ENCODE results near the gene RNF32.

- RRBS = no CpG with 5 or more reads among the region's 67 CpGs
Observed at GRCh38 chr7:156640638-156641538, at the start of gene RNF32. Gene RNF32, plus strand, starts transcription at chr7:156640774.

- RRBS = 72% methylated on average over 2 of the region's 25 CpGs
Observed at GRCh38 chr7:156675172-156676052, 34.8 kb downstream of the RNF32 start.

GRCh38 chr7:157000033-157000406 lies 10.4 kb downstream of the MNX1 start:
- RRBS = 2% methylated on average over 13 of the region's 33 CpGs

- RRBS = 3% methylated on average over 12 of the region's 35 CpGs
Observed at GRCh38 chr7:157000458-157000994, 9.9 kb downstream of the MNX1 start.

DNA sequence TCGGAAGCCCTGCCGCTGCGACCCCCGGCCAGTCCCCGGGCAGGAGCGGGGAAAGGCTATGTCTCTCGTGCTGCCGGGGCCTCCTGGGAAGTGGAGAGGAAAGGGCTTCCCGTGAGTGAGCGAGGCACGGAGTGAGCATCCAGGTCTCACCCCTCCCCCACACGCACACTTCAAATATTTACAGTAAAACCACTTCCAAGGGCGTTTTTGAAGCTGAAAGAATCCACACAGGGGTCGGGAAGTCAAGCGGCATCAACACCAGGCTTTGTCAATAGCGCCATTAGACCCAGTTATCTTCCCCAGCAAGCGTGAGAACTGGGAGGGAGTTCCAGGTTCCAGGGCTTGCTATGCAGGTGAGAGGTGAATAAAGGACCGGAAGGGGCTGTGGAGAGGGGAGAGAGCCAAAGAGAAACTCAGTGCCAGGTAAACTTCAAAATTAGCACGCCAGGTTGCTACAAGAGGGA lies 1.2 kb upstream of the MNX1 start:
- RRBS = no CpG with 5 or more reads among the region's 19 CpGs

DNA sequence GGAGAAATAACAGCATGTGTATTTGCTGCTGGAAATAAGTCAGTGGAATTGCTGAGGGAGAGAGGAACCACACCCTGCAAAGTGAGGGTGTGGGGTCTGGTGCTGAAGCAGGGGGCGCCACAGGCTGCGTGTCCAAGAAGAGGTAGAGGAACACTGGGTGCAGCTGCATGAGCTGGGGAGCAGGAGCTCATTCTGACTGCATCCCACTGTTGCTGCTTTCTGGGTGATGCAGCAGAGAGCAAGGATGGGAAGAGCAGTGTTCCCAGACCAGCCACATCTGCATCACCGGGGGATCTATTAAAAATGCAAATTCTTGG lies 97.2 kb upstream of the DNAJB6 start:
- RRBS = no CpG with 5 or more reads among the region's 3 CpGs

GRCh38 chr7:157241009-157241678 lies 95.7 kb upstream of the DNAJB6 start:
- RRBS = no CpG with 5 or more reads among the region's 15 CpGs

DNA sequence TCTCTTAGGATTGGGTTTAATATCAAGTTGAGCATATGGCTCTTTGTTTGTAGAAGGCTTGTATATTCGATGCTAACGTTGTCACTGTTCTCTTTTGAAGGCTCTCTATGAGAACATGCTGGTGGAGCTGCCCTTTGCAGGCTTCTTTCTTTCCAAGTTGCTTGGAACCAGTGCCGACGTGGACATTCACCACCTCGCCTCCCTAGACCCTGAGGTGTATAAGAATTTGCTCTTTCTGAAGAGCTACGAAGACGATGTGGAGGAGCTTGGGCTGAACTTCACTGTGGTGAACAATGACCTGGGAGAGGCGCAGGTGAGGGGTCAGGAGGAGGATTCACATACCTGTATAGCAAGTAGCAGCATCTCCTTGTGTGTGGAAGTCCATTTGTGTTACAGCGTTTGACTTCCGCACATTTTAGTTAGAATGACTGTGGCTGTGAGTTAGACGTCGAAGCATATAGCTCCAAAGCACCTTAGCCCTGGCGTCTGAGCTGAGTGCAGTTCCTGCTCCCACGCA lies 88.5 kb upstream of the DNAJB6 start:
- RRBS = no CpG with 5 or more reads among the region's 14 CpGs

DNA sequence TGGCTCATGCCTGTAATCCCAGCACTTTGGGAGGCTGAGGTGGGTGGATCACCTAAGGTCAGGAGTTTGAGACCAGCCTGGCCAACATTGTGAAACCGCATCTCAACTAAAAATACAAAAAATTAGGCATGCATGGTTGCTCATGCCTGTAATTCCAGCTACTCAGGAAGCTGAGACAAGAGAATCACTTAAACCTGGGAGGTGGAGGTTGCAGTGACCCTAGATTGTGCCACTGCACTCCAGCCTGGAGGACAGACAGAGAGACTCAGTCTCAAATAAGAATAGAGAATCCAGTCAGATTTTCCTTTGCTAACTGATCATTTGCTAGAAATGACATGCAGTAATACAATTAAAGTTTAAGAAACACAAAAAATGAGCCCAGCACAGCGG lies 2.5 kb upstream of the DNAJB6 start:
- RRBS = no CpG with 5 or more reads among the region's 2 CpGs

DNA sequence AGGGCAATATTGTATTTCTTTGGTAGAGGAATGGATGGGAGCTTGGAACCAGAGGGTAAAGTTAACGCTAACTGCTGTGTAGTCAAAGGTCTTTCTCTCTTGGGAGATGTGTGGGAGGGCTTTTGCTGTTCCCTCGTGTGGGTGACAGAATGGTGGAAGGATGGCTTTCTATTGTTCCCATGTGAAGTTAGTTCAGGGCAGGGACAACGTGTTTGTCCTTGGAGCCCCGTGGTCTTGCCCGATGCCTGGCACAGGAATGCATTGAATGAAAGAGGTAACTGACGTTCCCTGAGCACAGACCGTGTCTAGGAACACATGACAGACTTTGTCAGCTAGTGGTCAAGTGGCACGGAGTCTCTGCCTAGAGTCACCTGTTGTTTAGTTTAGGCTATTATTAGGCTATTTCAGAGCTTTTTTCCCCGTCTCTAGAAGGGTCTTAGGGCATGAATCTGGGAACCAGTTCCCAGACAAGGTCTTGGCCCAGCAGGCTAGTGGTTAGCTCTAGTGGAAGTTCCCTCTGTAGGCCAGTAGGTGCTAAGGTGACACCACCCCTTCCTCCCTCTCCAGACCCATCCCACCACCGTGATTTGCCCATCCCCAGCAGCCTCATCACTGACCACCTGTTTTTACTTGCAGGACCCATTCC lies 21.2 kb downstream of the DNAJB6 start:
- RRBS = no CpG with 5 or more reads among the region's 10 CpGs

GRCh38 chr7:157365109-157365790 lies 28.4 kb downstream of the DNAJB6 start:
- RRBS = no CpG with 5 or more reads among the region's 12 CpGs

DNA sequence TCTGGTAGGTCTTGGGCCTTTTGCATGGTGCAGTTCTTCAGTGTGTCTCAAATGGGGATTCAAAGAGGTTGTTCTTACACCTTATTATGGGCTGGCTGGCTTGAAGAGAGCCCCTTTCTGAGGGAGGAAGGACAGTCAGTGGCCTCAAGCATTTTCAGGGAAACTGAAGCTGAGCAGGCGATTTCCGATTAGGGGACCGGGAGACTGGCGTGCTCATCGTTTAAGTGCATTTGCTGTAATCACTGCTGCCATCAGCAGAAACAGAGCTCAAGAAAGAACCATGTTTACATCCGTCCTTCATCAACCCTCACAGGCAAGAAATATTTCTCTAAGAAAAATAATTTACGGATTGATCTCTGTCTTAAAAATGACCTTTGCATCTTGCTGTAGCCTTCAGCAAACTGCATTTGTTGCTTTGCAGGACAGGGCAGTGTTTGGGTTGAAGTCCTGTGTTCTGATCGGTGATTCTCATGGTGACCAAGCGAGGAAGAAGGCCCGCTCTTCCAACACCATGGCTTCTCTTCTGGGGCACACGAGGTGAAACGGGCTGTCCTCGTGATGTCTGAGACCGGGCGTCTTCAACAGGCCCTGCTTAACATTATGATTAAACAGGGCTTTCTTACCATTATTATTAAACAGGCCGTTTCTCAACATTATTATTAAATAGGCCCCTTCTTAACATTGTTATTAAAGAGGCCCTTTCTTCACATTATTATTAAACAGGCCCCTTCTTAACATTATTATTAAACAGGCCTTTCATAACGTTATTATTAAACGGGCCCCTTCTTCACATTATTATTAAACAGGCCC lies 32.3 kb downstream of the DNAJB6 start:
- RRBS = no CpG with 5 or more reads among the region's 18 CpGs

GRCh38 chr7:157409654-157410191 lies 72.9 kb downstream of the DNAJB6 start:
- RRBS = 93% methylated on average over 8 of the region's 52 CpGs

DNA sequence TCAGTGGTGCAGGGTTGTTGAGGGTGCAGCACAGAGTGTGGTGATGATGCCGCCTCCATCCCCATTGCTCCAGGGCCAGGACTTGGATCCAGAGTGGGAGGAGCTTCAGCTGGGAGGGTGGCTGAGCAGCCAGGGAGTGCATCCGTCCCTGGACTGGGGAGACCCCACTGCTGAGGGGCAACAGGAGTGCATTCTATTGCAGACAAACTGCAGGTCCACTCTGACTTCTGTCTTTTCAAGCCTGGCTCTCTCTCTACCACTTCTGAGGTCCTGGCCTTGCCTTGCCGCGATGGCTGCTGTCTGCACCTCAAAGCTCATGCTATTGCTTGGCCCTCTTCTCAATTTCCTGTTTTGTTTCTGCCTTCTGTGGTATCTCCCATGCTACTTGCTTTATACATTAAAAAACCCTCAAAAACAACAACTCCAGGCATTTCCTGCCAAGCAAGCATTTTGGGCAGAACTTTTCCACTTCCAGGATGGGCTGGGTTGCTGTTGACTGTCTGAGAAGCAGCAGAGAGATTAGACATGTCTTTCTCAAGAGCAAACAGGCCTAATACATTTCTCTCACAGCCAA lies 134.8 kb downstream of the DNAJB6 start:
- RRBS = no CpG with 5 or more reads among the region's 4 CpGs

DNA sequence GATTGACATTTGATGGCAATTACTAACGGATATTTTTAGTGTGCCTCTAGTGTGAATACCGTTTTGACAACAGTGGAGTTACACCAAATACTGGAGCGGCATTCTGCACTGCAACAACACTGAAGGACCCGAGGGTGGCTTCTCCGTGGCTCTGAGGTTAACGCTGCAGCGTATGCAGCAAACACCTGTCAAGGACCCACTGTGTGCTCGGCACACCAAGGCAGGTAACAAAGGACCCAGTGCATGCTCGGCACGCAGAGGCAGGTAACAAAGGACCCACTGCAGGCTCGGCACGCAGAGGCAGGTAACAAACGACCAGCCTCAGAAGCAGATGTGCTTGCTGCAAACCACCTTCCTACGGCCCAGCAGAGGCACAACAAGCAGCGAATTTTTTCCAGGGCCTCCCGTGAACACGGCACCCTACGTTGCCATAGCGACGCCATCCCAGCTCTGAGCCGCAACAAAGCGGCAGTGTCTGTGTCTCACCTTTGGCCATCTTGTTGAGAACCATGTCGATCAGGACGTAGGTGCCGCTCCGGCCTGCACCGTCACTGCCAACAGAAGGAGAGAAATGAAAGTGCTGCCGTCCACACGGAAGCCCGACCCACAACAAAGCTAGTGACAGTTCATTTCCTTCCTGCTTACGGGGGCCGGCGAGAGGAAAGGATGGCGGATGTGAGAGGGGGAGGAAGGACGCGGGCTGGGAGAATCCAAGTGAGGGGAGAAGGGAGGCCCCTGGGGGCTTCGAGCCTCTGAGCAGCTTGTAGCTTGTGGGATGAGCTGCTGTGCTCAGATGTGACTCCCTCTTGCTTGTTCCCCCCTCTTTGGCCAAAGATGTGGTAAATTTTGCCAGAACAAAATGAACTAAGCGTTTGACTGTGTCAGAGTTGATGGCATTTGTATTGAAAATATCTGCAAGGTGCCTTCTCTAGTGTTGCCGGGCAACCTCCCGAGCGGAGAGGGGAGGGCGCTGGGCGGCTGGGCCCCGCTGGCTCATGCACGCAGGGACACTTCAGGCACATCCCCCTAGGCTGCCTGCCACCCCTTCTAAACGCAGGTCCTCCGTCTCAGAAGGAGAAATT lies 232.0 kb downstream of the DNAJB6 start:
- RRBS = no CpG with 5 or more reads among the region's 47 CpGs

DNA sequence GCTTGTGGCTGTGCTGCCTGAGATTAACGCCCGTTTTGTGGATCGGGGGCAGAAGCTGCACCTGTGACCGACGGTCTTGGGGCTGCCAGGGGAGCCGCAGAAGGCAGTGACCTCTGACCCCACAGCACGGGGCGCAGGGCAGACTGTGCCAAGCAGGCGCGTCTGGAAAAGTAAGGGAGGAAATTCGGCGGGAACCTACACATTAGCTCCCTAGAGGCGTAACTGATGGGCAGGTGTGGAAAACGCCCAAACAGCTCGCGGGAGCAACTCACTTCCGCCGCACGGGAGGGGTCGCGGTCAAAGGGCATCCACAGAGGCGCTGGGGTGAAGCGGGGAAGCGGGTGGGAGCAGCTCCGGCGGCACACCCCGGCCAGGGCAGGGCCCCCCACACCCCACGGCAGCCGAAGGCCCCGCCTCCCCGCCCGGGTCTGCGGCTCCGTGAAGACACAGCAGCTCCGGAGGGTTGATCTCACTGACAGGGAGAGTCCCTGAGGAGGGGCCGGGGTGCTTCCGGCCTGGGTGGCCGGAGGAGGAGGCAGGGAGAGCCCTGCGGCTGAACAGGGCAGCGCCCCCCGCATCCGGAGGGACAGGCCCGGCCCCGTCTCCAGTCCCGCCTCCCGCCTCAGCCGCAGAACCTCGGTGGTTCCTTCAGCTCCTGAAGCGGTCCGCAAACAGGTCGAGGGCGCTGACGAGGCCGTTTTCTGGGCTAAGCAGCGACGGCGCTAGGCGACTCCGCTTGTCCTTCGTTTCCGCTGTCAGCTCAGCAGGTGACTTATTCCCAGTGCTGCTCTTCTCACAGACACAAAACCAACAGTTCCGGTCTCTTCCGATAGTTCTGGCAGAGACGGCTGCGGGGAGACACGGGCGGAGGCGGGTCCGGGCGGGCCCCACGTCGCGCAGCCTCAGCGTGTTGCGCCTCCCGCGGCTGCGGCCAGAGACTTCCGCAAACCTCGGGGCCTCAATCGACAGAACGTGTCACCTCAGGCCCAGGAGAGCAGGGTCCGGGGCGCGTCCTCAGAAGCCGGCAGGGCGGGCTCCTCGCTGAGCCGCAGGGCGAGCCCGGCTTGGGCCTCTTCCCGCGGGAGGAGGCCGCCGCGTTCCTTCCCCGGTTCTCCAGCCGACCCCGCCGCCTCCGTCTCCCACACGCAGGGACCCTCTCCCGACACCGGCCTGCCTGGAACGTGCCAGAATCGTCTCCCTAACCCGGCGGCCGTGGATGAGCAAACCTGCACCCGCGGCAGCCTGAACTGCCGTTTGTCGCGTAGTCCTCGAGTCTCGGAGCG lies 276.2 kb downstream of the DNAJB6 start:
- RRBS = 25% methylated on average over 54 of the region's 117 CpGs

DNA sequence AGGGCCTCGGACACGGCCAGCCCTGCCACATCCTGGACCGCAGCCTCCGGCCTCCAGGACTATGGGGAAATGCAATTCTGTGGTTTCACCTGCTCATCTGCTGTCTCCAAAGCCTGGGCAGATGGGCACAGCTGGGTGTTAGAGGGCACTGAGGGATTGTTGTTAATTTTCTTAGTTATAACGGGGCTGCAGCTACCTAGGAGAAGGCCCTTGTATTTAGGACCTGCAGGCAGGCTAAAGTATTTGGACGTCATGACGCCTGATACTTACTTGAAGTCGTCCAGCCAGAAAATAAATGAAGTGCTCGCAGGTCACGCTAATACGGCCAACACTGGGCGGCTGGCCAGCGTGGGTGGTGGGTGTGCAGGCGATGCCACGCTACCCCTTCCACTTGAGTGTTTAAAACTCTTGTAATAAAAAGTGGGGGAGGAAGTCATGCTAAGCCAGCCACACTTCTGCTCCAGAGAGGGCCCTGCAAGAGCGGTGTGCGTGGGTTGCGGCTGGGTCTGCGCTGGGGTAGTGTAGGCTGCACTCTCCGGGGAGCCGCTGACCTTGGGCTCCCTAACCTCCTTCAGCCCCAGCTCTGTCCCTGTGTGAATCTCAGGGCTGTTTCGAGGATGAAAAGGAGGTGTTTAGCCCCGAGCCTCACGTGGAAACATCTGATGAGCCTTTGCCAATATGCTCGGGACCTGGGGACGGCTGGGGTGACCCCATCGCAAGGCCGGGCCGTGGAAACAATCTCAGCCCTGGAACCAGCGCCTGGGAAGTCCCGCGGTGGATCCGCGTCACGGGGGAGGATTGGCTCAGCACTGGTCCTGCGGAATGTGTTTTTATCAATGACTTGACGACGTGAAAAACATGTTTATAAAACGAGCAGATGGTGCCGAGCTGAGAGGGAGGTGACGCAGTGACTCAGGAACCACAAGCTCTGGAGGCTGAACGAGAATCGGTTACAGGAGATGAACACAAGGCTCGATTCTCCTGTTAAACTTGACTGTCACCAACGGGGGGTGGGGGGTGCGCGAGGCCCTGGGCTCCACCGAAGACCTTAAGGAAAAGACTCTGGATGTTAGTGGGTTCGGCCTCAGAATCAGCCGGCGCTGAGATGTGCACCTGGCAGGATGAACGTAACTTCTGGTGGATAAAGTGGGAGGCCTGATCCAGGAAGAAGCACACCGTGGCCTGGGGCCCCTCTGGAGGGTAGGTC lies 278.4 kb downstream of the DNAJB6 start:
- RRBS = no CpG with 5 or more reads among the region's 53 CpGs

GRCh38 chr7:158135428-158135828 lies 452.2 kb downstream of the PTPRN2 start:
- RRBS = no CpG with 5 or more reads among the region's 4 CpGs

DNA sequence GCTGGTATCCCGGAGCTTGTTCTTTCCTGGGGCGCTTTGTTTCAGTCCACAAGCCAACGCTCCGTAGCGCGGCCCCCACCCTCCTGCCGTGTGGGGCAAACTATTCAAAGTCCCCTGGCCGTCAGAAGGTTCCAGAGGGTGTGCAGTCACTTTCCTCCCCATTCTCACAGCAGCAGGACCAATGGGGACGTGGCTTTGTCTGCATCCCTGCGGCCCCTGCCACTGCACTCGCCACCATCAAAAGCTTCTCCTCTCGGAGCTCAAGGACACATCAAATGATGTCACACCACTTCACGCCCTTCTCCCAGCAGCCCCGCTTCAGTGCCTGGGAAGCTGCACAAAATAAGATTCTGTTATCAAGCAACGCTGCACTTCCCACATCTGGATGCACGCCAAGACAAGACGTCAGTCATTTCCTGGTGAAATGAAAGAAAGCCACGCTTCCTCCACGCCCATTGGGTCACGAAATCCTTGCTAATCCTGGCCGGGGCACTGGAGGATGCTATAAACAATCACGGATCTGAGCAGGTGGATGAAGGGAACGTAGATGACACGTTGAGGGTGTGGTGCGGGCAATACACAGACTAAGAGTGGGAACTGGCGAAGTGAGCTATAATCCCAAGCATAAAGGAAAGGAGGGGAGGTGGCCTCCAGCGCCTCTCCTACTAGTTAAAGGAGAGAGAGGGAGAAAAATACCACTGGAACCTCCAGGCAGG lies 348.1 kb downstream of the PTPRN2 start:
- RRBS = no CpG with 5 or more reads among the region's 27 CpGs

GRCh38 chr7:158581704-158582208 lies 5.9 kb downstream of the PTPRN2 start:
- RRBS = no CpG with 5 or more reads among the region's 5 CpGs

Data from GM19239 (cell line).